Thoracic aorta (tissue), 1 donor: ENCODE measurements around the genes KRTAP1-1, KRTAP4-8, KRTAP4-5, KRTAP4-1 and KRTAP9-8.

GRCh38 chr17:40459776-40460404, 16.6 kb downstream of the IGFBP4 start:
- RAMPAGE, long total RNA: no peak

DNA sequence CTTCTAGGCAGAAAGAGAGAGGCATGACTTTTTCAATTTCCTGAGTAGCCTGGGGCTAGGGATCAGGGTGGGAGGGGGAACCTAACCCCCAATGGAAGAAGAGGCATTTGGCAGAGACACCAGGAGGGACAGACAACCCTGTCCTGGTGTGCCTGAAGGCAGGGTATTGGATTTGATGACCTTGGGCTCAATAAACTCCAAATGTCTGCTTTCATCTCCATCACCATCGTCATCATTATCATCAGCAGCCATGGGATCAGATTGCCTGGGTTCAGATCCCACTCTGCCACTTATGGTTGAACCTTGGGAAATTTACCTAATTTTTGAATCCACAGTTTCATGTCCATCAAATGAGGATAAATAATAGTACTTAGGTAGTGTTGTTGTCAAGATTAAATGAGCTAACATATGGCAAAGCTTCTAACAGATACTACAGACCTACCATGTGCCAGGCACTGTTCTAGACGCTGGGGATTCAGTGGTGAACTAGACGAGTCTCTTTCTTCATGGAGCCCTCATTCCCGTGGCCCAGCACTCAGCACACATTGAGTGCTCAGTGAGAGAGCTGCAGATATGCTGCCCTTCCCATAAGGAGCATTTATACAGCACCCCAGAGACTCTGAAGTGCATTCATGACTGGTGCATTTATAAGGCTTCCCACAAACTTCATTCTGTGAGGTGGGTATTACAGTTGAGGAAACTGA, 26.8 kb downstream of the IGFBP4 start:
- RAMPAGE, long total RNA: no peak

DNA sequence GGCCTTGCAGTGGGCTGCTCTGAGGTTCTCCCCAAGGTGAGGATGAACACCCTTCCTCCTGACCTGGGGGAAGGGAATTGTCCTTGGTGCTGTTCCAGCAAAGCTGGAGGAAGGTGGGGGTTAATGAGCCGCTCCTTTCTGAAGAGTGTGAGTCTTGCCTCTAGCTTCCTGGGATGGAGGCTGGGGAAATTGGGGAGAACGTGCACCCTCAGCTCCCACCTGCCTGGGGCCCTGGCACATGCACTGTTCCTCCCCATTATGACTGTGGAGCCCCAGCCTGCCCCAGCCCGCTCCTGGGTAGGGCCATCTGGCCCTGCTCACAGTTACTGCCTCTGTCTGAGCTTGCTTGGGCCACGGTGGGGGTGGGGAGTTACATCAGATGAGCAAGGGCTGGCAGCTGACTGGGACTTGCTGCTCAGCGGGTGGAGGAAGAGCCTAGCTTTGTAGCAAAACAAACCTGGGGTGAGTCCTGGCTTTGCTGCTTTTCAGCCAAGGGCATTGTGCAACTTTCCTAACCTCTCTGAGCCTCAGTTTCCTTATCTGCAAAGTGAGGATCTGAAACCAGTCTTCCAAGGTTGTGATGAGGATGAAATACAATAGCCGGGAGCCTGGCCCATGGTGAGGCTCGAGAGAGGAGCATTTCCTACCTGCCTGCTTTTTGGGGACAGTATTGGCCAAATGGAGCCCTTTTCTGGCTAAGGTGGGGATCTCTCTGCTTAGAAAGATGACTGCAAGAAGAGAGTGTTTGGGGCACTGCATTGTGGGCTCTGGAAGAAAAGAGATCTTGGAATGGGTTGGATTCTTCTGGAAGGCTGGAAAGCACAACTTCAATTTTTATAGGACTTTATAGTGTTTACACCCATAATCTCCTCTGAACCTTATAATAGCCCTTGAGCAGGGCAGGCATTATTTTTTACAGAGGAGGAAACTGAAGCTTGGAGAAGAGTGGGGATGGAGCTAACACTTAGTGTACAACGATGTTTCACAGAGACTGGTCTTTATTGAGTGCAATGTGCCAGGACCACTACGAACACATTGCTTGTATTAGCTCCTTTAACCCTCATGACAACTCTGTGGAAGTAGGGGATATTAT, 10.8 kb downstream of the TNS4 start:
- RAMPAGE, long total RNA: no peak

DNA sequence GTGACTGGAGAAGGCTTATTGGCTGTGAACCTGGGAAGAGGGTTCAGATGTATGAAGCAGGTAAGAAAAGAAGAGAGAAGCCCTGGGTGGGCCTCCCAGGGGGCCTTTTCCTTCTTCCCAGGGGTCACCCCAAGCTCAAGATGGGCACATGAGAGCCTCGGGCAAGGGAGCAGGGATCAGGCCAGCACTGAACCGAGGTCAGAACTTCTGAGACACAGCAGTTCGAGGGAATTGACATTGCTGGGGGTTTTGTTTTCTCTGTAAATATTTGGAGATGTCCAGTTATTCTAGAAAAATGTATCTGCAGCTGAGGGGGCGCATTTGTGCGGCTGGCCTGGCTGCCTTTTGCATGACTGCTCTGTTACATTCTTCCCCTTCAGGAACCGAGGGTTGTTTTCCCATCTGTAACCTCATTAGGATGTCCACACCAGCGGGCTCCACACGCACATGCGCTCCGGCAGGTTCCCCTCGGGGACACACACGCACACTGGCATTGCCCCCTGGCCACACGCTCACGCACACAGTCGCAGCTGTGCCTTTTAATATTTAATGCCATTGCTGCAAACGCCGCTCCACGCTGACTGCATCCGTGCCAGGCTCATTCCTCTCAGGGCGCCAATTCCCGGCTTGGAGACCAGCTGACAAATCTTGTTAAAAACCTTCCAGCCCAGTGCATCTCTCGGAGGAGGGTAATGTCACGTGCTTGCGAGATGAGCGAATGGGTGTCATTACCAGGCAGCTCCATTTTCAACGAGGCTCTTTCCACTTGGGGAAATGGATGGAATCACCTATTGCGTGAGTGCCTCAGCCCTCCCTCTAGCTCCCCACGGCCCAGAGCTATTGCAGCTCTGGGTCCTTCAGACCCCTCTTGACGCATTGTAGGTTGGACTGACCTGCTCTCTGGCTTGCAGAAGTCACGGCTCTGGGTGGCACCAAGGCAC, 13.2 kb downstream of the CCR7 start:
- RAMPAGE, long total RNA: no peak

GRCh38 chr17:40554183-40554931, 10.9 kb downstream of the CCR7 start:
- RAMPAGE, long total RNA: no peak

- RAMPAGE, long total RNA: no peak
These were observed 4.5 kb downstream of the CCR7 start for GRCh38 chr17:40560716-40561311.

- RAMPAGE, long total RNA: no peak
These were observed 29.9 kb downstream of the SMARCE1 start for GRCh38 chr17:40617795-40618074.

GRCh38 chr17:40899746-40900396, 14.8 kb upstream of the KRT20 start:
- RAMPAGE, long total RNA: no peak

GRCh38 chr17:40904578-40904987, 19.5 kb upstream of the KRT20 start:
- RAMPAGE, long total RNA: no peak

- RAMPAGE, long total RNA: no peak
These were observed at the start of gene KRTAP1-1 for GRCh38 chr17:41041263-41041755. TSS of gene KRTAP1-1 (minus strand) at chr17:41041450.

GRCh38 chr17:41098023-41098222, at the start of gene KRTAP4-8:
TSS of gene KRTAP4-8 (minus strand) at chr17:41098142.
- RAMPAGE, long total RNA: no peak

GRCh38 chr17:41149700-41149961, at the start of gene KRTAP4-5:
TSS of gene KRTAP4-5 (minus strand) at chr17:41149825.
- RAMPAGE, long total RNA: no peak

DNA sequence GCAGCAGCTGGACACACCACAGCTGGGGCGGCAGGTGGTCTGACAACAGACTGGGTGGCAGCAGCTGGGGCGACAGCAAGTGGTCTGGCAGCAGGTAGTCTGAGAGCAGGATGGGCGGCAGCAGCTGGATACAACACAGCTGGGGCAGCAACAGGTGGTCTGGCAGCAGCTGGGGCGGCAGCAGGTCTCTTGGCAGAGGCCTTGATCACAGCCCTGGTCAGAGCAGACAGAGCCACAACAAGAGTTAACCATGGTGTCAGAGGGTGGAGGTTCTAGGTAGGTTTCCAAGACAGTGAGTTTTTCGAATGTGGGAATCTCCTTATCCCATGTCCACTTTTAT, at the start of gene KRTAP4-1:
TSS of gene KRTAP4-1 (minus strand) at position 309 of the 340 bp plus-strand sequence.
- RAMPAGE, long total RNA: no peak

GRCh38 chr17:41237777-41238210, at the start of gene KRTAP9-8:
TSS of gene KRTAP9-8 (plus strand) at chr17:41237999.
- RAMPAGE, long total RNA: no peak

GRCh38 chr17:41529850-41530658, 1.9 kb upstream of the KRT19 start:
- RAMPAGE, long total RNA: no peak

- RAMPAGE, long total RNA: no peak
These were observed 4.7 kb upstream of the KRT19 start for GRCh38 chr17:41532766-41533347.

GRCh38 chr17:41619063-41619703, 5.2 kb downstream of the KRT17 start:
- RAMPAGE, long total RNA: no peak

DNA sequence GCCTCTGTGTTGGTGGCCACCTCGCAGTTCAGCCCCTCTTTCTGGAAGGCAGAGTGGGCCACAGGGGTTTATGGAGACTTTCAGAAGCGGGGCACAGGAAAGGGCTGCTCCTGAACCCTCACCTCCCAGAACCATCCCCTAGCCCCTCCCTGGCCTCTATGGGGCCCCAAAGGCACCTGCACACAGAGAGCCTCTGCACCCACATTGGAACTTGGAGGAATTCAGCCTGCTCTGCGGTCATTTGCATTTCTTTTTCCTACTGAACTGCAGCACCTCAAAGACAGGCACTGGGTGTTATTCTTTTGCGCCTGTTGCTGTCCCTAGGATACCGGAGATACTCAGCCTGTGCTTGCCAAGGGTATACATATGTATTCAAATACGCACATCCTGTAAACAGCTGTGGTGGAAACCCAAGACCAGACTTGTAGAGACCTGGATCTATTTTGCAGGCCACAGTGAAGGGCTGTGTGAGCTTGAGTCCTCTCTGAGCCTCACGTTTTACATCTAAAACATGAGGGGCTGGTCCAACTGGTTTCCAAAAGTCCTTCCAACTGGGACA, 4.1 kb upstream of the KRT17 start:
- RAMPAGE, long total RNA: no peak

DNA sequence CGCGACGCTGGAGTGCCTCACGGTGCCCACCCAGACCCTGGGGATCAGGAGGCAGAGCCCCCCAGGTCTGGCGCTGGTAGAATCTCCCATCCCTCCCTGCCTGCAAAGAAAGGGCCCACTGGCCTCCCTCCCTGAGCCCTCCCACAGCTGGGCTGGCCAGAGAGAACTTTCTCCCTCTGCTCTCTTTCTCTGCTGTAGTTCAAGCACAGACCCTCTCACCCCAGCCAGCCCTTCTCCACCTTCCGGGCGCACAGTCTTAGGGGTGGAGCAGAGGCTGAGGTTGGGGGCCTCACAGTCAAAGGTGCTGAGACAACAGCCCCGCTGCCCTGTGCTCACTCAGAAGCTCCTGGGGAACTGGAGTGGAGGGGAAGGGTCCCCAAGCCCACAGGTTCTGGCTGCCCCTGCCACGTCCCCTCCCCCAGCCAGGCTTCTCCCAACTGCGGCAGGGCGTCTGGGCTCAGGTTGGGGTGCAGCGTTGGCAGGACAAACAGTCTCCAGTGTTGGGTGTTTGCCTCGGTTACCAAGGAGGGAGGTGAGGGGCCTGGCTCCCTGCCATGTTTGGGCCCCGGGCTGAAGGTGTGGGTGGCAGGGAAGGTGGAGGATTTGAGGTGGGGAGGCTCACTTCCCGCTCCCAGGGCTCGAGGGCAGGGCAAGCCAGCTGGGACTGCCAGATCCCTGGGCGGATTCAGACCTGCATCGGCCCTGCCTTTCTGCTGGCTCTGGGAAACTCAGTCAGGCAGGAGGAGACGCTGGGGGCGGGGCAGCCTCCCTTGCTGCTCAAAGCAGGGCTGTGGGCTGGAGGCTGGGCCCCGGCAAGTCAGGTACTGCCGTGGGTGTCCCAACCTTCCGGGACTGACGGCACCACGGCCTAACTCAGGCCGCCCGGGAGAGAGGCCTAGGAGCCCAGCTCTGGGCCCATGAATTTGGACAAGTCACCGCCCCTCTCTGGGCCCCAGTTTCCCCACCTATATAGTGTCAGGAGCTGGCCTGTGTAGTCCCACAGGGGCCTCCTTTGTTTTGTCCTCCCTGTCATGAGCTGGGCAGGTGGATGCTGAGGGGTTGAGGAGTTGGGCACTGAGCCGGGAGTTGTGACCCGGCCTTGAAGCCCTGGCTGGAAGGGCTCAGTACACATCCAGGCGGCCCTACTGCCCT, 31.2 kb upstream of the KRT17 start:
- RAMPAGE, long total RNA: no peak

DNA sequence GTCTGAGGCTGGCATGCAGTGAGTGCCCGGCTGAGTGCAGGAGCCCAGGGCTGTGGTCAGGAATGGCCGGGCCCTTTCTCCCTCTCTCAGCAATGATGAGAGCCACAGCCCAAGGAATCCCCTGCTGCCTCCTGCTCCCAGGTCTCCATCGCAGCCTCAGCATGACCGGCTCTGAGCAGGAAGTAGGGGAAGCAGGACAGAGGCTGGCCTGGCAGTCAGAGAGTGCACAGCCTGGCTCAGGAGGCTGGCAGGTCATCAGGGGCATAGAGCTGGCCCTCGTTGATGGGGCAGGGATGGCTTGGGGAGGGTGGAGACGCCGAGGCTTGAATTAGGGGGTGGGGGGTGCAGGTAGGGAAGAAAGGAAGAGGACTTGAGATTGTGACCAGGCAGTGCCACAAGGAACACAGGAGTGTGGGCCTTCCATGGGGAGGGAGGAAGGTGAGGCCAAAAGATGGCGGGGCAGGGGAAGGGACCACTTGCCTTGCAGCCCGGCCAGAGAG, 32.0 kb upstream of the KRT17 start:
- RAMPAGE, long total RNA: no peak